ENCODE measurements around a stretch of chr6.

- PRO-cap, 3 experiments, result no peak in any of the 3 experiments
- RAMPAGE, long total RNA, 4 experiments, result no peak in any of the 4 experiments
- RRBS, result no CpG with 5 or more reads among the region's 7 CpGs
These were observed 1.2 kb downstream of the IP6K3 start for GRCh38 chr6:33745462-33745999.

GRCh38 chr6:33769797-33770598 lies 18.9 kb downstream of the LEMD2 start:
- PRO-cap, 3 experiments, result no peak in any of the 3 experiments
- RAMPAGE, long total RNA, 4 experiments, result no peak in any of the 4 experiments
- RRBS, result no CpG with 5 or more reads among the region's 18 CpGs

DNA sequence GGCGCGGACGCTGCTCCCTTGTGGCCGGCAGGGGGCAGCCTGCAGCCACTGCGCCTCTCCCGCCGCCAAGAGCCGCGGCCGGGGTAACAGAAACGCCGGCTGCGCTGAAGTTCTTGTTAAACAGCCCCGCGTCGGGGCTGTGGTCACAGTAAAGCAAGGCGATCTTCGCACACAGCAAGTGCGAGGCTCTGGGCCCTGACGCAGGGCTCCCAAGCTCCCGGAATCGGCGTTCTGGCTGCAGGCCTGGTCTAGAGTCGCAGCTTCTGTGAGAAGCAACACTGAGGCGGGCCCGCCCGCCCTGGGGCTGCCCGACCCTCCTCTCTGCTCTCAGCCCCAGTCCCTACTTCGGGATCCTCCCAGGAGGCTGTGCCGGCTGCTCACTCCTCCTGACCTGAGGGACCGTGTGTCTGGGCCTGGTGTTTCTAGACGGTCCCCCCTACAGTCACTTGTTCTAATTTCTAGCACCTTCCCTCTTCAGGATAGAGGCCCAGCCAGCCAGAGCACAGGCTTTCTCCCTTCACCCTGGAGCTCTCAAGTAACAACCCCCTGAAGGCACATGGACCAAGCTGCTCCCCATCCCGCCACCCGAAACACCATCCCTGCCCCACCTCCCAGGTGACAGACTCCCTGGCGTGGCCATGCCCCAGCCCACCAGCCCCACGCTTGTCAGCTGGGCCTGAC lies 17.1 kb downstream of the LEMD2 start:
- PRO-cap, 3 experiments, result no peak in any of the 3 experiments
- RAMPAGE, long total RNA, 4 experiments, result no peak in any of the 4 experiments
- RRBS, result 4% methylated on average over 10 of the region's 36 CpGs

DNA sequence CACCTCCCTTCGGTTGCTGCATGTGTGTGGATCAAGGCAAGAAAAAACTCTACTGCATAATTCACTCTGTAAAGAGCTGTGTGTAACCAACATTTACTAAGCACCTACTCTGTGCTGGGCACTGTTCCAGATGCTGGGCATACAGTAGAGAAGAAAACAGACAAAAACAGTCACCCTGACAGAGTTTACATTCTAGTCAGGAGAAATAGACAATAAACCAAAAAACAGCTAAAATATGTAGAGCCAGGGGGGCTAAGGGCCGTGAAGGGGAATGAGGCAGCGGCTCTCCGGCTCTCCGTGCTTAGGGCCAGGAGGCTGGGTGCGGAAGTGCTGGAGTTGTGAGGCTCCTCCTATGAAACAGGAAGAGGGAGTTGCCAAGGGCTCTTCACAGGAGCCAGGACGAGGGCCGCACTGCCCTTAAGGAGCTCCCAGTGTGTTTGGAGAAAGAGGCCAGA lies 20.5 kb upstream of the MLN start:
- PRO-cap, 3 experiments, result peak in 1 of 3 experiments; most common plus-strand start position 377 of the sequence (in 1); most common minus-strand start position 303 of the sequence (in 1)
- RAMPAGE, long total RNA, 4 experiments, result no peak in any of the 4 experiments
- RRBS, result no CpG with 5 or more reads among the region's 8 CpGs

- PRO-cap, 3 experiments, result peak in 1 of 3 experiments; most common plus-strand start chr6:33840689 (in 1)
- RAMPAGE, long total RNA, 4 experiments, result no peak in any of the 4 experiments
- RRBS, result no CpG with 5 or more reads among the region's 7 CpGs
These were observed 36.7 kb upstream of the MLN start for GRCh38 chr6:33840515-33840934.

DNA sequence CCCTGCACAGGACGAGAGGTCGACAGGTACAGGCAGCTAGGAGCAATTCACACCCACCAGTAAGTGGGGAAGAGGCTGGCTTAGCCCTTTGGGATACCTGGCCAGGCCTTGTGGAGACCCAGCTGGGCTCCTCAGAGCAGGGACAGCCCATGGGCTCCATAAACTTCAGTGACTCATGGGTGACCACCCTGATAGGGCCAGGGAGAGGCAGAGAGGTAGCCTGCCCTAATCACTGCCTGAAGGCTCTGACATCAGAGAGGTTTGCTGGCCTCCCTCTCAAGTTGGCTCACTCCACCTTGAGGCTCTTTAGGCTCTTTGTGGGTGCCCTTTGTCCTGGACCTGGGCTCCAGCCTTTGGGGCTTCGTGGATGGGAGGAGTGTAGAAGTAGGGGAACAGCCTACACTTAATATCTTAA lies 81.8 kb upstream of the MLN start:
- PRO-cap, 3 experiments, result no peak in any of the 3 experiments
- RAMPAGE, long total RNA, 4 experiments, result no peak in any of the 4 experiments
- RRBS, result no CpG with 5 or more reads among the region's 3 CpGs

DNA sequence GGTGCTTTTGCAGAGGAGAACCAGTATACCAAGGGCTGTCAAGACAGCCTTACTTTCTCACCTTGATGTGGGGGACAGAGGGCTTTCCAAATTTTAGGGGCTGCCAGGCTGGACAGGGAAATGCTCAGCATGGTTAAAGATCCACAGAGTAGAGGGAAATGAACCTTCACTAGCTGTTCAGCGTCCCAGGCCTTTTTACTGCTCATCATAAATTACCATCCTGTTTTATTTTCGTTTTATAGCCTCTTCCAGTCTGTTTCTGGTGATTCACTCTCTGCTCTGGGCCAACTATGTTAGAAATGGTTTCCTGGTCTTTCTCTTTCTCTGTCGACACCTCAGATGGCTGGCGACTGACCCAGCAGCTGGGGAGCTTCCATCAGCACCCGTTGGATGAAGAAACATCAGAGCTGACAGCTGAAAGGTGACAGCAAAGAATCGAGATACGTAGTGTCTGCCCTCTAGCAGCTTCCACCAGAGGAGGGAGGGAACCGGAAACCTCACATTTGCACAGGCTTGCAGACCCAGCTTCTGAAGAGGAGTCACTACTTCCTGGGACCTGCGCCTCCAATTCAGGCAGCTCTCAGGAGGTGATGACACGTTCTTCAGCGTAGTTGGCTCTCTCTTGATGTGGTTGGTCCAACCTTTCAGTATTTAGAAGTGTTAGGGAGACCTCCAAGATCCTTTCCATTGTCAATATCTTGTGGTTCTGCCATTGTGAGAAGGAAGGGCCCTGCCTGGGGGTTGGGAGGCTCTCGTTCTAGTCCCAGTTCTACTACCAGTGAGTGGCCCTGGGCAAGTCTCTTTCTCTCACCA lies 82.9 kb upstream of the MLN start:
- PRO-cap, 3 experiments, result no peak in any of the 3 experiments
- RAMPAGE, long total RNA, 4 experiments, result no peak in any of the 4 experiments
- RRBS, result no CpG with 5 or more reads among the region's 12 CpGs

DNA sequence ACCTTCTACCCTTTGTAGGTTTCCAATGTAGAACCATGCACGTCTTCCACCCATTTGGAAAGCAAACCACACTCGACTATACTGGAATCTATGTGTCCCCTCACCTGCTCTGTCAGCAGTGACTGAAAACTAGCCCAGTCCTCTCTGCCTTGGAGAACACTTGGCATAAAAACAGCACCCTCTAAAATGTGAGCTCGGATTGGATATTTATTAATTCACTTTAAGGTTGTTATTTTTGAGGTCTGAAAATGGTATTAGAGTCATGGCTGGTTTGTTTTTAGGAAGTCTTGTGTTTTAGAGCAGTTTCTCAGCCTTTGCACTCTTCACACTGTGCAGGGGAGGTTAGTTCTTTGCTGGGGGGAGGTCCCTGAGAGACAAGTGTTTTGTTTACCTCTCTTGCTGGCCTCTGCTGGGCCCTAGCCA lies 51.6 kb downstream of the GRM4 start:
- PRO-cap, 3 experiments, result no peak in any of the 3 experiments
- RAMPAGE, long total RNA, 4 experiments, result no peak in any of the 4 experiments
- RRBS, result no CpG with 5 or more reads among the region's 3 CpGs

- PRO-cap, 3 experiments, result no peak in any of the 3 experiments
- RAMPAGE, long total RNA, 4 experiments, result no peak in any of the 4 experiments
- RRBS, result no CpG with 5 or more reads among the region's 13 CpGs
These were observed 1.9 kb downstream of the HMGA1 start for GRCh38 chr6:34238438-34239048.

GRCh38 chr6:34277311-34277760 lies 28.5 kb upstream of the SMIM29 start:
- PRO-cap, 3 experiments, result no peak in any of the 3 experiments
- RAMPAGE, long total RNA, 4 experiments, result no peak in any of the 4 experiments
- RRBS, result no CpG with 5 or more reads among the region's 5 CpGs

DNA sequence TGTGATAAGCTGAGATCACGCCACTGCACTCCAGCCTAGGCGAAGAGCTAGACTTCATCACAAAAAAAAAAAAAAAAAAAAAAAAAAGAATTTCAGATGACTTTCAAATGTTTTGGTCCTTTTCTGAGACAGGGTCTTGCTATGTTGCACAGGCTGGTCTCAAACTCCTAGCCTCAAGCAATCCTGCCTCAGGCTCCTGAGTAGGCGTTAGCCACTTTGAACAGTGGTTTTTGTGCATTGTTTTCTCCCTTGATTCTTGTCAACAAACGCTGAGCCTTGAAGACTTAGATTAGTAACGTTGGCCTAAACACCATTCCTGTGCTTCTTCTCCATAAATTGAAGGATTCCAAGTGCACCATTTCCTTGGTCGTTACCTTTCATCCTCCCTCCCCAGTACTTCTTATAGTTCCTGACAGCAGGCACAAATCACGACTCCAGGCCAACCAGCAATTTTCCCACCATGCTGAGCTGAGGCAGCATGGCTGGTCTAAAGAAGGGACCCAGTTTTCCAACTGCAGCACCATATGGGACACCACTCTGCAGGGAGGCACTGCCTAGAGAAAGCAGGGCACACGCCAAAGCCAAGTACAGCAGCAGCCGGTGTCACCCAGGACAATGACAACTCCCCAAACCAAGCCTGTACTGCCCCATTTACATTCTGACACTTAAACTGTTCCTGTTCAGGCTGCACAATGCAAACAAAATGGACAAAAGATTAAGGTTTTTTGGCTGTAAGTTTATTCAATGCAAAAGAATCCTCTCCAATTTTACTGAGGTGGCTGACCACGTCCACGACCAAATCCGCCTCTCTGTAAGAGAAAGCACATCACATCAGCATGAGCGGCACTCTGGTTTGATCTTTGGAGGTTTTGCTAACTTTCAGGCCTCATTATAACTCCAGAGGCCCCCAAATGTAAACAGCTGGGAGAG lies 8.9 kb downstream of the RPS10 start:
- PRO-cap, 3 experiments, result no peak in any of the 3 experiments
- RAMPAGE, long total RNA, 4 experiments, result no peak in any of the 4 experiments
- RRBS, result no CpG with 5 or more reads among the region's 13 CpGs

DNA sequence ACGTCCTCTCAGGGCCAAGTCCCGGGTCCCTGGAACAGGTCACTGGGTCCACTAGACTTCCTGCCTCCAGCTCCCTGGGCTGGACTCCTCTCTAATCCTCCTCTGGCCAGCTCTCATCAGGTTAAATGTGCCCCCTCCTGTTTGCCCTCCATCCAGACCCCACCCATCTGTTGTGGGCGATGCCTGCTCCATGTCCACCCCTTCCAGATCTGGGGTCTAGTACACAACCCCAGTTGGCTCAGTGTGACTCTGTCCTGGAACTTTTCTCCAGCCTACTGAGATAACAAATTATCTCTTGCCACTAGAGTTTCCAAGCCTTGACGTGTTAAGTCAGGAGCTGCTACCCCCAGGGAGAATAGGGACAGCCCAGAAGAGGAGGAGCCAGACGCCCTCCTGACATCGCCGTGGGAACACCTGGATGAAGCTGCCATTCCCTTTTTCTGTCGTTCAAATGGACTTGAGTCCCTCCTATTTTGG lies 3.7 kb upstream of the SPDEF start:
- PRO-cap, 3 experiments, result no peak in any of the 3 experiments
- RAMPAGE, long total RNA, 4 experiments, result no peak in any of the 4 experiments
- RRBS, result no CpG with 5 or more reads among the region's 8 CpGs

DNA sequence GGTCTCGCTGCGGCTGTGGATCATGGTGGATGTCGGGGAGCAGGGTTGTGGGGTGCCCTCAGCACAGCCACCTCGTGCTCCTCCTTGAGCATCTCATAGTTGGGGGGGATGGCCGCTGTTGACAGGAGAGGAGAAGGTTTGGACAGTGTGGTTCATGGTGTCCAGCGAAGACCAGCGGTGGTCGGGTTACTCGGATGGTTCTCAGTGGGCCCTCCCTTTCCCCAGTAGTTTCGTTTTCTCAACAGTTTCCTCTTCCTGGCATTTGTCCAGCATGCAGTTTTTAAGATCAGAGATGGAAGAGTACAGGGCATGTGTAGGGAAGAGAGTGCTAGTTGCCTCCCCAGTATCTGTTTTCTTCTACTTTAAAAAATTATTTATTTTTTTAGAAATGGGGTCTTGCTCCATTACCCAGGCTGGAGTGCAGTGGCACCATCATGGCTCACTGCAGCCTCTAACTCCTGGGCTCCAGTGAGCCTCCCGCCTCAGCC lies 20.4 kb upstream of the SPDEF start:
- PRO-cap, 3 experiments, result peak in 3 of 3 experiments; most common minus-strand start position 191 of the sequence (in 3)
- RAMPAGE, long total RNA, 4 experiments, result no peak in any of the 4 experiments
- RRBS, result no CpG with 5 or more reads among the region's 11 CpGs

- PRO-cap, 3 experiments, result no peak in any of the 3 experiments
- RAMPAGE, long total RNA, 4 experiments, result no peak in any of the 4 experiments
- RRBS, result no CpG with 5 or more reads among the region's 3 CpGs
These were observed 23.8 kb downstream of the ILRUN start for GRCh38 chr6:34672837-34673036.

- PRO-cap, 3 experiments, result no peak in any of the 3 experiments
- RAMPAGE, long total RNA, 4 experiments, result no peak in any of the 4 experiments
- RRBS, result no CpG with 5 or more reads among the region's 10 CpGs
These were observed 16.8 kb upstream of the SNRPC start for GRCh38 chr6:34740311-34741039.

DNA sequence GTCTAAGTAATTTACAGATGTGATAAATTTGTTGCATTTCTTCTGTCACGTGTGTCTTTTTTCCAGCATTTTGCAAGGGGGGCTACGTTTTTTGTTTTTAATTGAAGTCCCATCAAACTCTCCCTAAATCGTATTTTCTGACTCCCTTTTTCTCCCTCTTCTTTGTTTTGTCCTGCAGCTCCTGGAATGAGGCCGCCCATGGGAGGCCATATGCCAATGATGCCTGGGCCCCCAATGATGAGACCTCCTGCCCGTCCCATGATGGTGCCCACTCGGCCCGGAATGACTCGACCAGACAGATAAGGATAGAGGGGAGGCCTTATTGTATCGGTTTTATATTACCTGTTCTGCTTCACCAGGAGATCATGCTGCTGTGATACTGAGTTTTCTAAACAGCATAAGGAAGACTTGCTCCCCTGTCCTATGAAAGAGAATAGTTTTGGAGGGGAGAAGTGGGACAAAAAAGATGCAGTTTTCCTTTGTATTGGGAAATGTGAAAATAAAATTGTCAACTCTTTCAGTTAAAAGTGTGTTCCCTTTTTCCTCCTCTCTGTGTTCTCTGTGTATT lies 16.0 kb downstream of the SNRPC start:
- PRO-cap, 3 experiments, result no peak in any of the 3 experiments
- RAMPAGE, long total RNA, 4 experiments, result no peak in any of the 4 experiments
- RRBS, result no CpG with 5 or more reads among the region's 9 CpGs

DNA sequence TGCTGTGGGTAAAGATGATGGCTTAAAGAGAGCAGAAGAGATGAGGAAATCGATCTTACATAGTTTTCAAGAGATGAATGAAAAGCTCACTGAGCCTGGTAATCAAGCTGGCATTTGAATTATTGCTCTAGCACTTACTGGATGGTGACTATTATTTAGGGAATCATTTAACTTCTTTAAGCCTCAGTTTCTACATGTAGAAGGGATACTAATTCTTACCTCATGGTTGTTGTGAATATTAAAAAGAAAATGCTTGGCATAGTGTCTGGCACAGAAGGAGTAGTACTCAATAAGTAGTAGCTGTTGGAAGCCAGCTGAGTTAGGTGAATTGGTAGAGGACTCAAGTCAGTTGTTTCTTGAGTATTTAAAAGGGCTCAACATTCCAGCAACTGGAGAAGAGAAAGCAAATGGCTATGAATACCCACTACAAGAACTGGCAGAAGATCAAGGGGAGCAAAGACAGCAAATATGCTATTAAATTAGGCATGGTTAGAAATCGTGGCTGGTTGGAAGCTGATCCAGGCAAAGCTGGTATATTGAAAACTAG lies 121.9 kb downstream of the ANKS1A start:
- PRO-cap, 3 experiments, result no peak in any of the 3 experiments
- RAMPAGE, long total RNA, 4 experiments, result no peak in any of the 4 experiments
- RRBS, result no CpG with 5 or more reads among the region's 2 CpGs

- PRO-cap, 3 experiments, result peak in 3 of 3 experiments; most common plus-strand start chr6:35018142 (in 2); most common minus-strand start chr6:35017510 (in 2)
- RAMPAGE, long total RNA, 4 experiments, result no peak in any of the 4 experiments
- RRBS, result 47% methylated on average over 5 of the region's 31 CpGs
These were observed 123.5 kb downstream of the TCP11 start for GRCh38 chr6:35017413-35018360.

DNA sequence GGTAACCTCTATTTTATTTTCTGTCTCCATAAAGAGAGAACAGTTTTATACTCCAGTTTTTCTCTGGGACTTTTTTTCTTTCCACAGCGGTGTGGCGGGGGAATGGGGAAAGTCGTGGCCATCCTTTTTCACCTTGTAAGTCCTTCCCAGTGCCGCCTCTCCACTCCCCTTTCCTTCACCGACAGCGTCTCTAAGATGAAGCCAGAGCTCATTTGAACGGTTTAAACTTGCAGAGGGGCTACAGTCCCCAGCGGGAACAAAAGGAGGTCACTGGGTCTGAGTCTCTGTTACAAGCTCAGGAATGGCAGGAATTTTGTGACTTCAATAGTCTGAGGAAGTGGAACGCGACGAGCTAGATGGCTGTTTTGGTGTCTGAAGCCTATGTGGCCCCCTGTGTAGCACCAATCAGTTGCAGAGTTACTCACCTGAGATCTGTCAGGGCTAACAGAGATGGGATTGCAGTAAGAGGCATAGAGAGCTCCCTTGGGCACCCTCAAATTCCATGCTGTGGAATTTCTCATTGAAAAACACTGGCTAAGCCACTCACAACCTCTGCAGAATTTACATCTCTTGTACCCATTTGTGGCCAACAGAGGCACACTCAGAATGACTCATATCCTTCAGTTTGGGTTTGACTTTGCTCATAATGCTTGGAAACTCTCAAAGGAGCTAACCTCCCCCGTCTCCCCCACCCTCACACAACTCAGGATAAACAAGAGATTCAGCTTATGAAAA lies 7.0 kb upstream of the TCP11 start:
- PRO-cap, 3 experiments, result no peak in any of the 3 experiments
- RAMPAGE, long total RNA, 4 experiments, result no peak in any of the 4 experiments
- RRBS, result no CpG with 5 or more reads among the region's 12 CpGs

DNA sequence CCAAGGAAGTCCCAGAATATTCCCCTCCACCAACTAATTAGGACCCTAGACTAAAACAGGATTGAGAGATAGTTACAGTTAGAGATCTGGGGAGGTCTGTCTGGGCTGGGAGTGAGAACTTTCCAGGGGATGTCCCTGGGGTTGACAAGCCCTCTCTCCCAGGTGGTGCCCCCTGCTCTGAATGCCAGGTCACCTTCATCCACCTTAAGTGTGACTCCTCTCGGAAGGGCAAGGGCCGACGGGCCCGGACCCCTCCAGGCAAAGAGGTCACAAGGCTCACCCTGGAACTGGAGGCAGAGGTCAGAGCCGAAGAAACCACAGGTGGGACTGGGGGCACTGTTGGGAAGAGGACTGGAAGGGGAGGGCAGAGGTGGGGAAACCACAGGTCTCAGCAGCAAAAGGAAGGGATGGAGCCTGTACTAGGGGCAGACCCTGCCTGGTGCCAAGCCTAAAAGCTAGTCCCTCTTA lies 17.0 kb upstream of the ZNF76 start:
- PRO-cap, 3 experiments, result no peak in any of the 3 experiments
- RAMPAGE, long total RNA, 4 experiments, result no peak in any of the 4 experiments
- RRBS, result no CpG with 5 or more reads among the region's 5 CpGs

Measured in adrenal gland (tissue), 7 donors.